HGPS cell (cell line): ENCODE measurements around a stretch of chrX.

GRCh38 chrX:17739920-17741106 lies 3.0 kb downstream of the SCML1 start:
- RRBS: no CpG with 5 or more reads among the region's 10 CpGs

- RRBS: no CpG with 5 or more reads among the region's 2 CpGs
These were observed 39.8 kb downstream of the RAI2 start for GRCh38 chrX:17821349-17821680.

- RRBS: no CpG with 5 or more reads among the region's 5 CpGs
These were observed 12.3 kb downstream of the RAI2 start for GRCh38 chrX:17848713-17849208.

DNA sequence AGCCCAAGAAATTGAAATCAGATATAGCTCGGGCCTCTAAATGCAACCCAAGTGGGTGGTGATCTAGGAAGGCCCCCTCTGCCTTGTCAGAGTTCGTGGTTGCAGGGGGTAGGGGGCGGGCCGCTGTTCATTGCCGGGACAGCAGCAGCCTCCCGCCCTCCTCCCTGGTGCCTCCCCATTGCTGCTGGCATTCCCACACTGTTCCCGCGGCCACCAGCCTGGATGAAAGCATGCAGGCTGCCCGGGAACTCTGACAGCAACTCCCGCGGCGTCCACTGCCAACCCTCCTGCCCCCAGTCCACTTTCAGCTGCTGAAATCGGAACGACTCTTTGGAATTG lies 122.0 kb downstream of the BEND2 start:
- RRBS: 13% methylated on average over 3 of the region's 14 CpGs

GRCh38 chrX:18617268-18617761 lies 54.6 kb downstream of the RS1 start:
- RRBS: no CpG with 5 or more reads among the region's 5 CpGs

DNA sequence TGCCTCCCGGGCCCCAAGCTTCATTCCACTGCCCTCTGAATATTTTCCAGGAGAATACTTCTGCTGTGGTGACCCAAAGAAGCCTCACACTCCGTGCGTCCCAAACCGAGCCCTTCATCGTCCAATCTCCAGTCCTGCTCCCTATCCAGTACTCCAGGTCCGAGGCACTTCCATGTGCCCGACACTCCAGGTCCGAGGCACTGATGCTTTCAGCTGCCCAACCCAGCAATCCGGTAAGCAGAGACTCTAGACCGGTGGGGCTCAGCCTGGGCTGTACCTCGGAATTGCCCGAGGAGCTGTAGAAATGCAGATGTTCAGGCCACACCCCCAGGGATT lies 21.6 kb downstream of the RS1 start:
- RRBS: no CpG with 5 or more reads among the region's 12 CpGs

DNA sequence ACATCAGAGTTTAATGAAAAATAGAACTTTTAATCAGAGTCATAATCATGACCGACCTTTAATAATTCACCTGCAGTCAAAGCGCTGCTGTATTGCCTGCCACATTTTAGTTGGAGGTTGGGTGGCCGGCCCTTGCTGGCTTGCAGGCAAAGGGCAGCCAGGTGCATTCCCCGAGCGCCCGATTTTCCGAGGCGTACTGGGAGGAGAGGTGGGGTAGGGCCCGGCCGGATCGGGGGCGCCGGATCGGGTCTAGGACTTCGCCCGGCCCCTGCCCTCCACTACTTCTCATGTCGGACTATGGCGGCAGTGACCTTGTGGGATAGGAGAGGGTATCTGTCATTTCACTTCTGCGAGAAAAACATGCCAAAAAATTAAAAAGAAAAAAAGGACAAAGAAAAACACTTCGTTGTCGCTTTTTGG lies 2.5 kb upstream of the RS1 start:
- RRBS: 0% methylated on average over 1 of the region's 21 CpGs

- RRBS: no CpG with 5 or more reads among the region's 25 CpGs
These were observed 110.8 kb downstream of the PHKA2 start for GRCh38 chrX:18872916-18873722.

- RRBS: no CpG with 5 or more reads among the region's 2 CpGs
These were observed 49.0 kb downstream of the PHKA2 start for GRCh38 chrX:18934889-18935324.

DNA sequence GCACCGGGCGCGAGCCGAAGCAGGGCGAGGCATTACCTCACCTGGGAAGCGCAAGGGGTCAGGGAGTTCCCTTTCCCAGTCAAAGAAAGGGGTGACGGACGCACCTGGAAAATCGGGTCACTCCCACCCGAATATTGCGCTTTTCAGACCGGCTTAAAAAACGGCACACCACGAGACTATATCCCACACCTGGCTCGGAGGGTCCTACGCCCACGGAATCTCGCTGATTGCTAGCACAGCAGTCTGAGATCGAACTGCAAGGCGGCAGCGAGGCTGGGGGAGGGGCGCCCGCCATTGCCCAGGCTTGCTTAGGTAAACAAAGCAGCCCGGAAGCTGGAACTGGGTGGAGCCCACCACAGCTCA lies 20.5 kb upstream of the ADGRG2 start:
- RRBS: no CpG with 5 or more reads among the region's 24 CpGs

DNA sequence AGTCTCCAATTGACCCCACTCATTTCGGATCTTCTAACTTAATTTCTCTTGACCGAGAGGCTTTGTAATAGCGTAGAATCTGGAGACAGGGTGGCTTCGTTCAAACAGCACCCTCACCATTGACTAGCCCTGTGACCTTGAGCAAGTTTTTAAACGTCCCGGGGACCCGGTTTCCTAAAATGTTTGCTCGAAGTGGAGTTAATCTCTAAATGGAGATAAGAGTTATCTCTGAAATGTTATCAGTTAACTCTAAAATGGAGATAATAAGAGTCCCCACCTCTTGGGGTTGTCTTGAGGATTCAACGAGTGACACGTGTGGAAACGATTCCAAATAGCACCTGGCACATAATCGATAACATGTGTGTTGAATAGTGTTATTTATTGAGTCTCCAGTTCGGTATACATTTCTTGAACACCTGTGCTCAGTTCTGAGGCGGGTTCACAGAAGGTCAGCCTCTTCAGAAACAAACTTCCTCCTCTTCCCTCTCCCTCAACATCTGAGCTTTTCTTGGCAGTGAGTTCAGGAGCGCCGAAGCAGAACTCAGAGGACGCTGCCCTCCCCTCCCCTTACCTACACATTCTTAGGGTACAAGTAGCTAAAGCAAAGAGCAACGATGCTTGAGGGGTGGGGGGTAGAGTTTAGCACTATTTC lies 823 bp downstream of the PDHA1 start:
- RRBS: no CpG with 5 or more reads among the region's 18 CpGs

DNA sequence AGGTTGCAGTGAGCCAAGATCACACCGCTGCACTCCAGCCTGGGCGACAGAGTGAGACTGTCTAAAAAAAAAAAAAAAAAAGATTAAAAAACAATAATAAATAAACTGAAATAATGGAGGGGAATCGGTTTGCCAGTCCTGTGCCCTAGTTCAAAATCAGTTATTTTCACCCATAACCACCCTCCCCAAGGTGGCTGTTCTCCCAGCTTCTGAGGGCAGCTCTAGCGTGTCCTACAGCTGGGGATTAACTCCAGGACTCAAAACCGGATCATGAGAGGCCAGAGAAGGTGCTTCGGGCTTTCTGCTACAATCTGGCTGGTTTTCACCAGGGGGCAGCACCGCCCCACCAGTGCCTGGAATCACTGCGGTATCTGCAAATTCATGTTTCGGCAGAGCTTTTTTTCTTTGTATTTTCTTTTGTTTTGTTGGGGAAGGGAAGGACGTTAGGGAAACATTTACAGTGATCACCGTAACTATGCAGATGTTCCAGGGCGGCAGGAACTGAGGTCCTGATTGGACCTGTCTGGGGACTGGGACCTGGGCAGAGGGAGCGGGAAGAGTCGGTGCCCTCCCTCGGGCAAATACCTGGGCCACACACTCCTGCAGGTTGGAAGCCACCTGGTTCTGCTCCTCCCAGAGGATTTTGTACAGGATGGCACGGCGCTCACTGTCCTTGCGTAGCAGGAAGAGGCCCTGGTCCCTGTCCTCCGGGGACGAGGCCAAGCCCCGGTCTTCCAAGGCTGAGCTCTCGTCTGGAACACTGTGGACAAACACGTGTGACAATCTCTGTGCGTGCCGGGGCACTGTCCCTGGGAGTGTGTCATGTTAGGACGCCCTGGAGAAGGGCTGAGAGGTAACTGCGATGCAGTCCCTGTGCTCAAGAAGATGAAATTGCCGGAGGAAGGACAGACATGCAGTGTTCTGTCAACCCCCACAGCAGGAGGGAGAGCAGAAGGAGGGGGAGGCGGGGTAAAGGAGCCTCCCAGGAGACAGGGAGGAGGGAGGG lies 28.6 kb downstream of the PDHA1 start:
- RRBS: 2% methylated on average over 6 of the region's 29 CpGs

DNA sequence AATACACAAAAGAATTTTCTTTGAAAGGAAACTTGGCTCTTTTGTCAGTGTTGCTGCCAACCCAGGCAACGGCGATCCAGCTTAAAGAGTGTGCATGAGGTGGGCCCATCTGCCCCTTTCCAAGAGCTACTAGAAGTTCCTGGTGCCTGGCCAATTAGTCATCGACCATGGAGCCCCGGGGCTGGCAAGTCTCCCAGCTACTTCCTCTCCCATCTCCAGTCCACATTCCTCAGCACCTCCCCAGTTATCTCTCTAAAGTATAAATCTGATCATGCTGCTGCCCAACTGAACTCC lies 158.1 kb upstream of the MAP3K15 start:
- RRBS: no CpG with 5 or more reads among the region's 4 CpGs

DNA sequence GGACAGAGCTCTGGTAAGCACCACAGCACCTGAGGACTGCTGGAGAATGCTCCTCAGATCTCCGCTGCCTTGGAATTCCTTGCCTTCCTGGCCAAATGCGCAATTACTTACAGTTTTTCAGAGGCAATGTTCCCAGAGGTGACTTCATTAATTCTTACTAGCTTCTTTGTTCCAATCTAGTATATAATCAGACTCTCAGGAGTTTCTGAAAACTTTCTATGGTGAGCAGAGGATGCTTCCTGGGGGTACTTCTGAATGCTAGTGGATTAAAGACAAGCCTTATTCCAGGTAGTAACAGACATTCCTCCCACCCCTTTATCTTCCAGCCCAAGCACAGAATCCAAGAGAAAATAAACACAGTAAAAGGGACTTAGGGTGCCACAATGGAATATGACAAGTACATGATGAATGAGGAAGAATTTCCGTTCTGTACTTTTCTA lies 37.3 kb upstream of the SH3KBP1 start:
- RRBS: no CpG with 5 or more reads among the region's 3 CpGs

DNA sequence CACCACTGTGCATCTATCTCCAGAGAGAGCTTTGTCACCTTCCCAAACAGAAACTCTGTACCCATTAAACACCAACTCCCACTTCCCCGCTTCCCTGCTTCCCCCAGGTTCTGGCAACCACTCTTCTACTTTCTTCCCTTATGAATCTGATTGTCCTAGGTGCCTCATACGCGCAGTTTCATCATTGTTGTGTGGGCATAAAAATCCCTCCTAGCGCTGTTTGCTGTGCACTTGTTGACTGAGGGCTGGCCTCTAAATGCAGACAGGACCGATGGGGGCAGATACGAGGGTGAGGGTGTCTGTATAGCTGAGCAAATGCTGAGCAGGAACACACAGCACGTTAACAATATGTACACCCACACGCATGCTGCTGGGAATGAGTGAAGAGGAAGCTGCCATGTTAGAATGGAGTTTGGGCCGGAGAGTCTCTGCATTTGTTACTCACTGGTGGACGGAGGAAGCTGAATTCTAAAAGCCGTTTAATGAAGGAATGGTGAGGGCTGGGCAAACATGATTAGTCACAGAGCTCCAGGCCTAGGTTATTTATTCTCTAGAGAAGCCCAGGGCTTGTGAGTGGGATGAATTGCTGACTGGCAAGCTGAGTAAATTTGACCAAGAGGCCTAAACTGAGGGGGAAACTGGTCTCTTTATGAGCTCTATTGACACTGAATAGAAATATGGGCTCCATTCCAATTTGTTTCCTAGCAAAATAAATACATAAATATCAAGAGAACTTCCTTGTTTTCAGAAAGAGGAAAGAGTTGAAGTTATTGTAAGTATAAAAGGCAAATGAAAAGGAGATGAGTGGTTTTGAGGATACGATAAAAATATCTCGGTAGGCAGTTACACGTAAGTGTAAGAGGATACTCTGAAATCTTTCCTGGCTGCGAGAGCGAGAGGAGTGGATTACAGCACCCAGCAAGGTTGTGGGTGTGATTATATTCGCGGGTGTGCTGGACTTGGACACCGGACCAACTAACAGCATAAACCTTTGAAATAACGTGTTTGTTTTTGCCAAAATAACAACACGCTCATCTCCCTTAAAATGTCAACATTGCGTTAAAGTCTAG lies 95.9 kb upstream of the RPS6KA3 start:
- RRBS: no CpG with 5 or more reads among the region's 22 CpGs

DNA sequence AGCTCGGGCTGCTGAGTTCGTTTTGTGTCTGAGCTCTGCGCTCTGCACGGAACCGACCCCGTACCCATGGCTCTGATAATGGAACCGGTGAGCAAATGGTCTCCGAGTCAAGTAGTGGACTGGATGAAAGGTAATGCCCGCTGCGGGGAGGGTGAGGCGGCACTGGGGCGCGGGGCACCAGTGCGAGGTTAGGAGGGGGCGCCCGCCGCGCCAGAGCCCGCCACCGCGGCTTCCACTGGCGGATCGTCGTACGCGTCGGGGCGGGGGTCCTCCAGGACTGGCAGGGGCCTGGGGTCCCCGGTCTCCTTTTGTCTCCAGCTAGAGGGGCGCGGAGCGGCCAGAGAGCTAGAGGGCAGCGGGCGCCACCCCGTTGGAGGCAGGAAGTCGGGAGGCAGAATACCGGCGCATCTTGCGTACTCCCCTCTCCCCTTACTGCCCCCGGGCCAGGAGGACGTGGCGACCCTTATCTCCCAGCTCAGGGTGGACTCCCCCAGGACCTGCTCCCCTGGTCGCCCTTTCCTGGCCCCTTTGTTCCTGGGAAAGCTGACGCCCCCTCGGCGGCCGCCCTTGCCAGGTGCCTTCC lies 705 bp downstream of the CNKSR2 start:
- RRBS: 4% methylated on average over 6 of the region's 47 CpGs

- RRBS: no CpG with 5 or more reads among the region's 2 CpGs
These were observed 19.9 kb upstream of the KLHL34 start for GRCh38 chrX:21678106-21678379.